ENCODE measurements around the gene SLC35A5.

- PRO-cap, result no peak
Observed at GRCh38 chr3:106839852-106840302, 537.4 kb upstream of the CCDC54 start.

- PRO-cap, result no peak
Observed at GRCh38 chr3:107198339-107199022, 178.8 kb upstream of the CCDC54 start.

GRCh38 chr3:107432193-107432530 lies 54.9 kb downstream of the CCDC54 start:
- PRO-cap, result bidirectional peak, plus-strand start at chr3:107432329, minus-strand start at chr3:107432334

DNA sequence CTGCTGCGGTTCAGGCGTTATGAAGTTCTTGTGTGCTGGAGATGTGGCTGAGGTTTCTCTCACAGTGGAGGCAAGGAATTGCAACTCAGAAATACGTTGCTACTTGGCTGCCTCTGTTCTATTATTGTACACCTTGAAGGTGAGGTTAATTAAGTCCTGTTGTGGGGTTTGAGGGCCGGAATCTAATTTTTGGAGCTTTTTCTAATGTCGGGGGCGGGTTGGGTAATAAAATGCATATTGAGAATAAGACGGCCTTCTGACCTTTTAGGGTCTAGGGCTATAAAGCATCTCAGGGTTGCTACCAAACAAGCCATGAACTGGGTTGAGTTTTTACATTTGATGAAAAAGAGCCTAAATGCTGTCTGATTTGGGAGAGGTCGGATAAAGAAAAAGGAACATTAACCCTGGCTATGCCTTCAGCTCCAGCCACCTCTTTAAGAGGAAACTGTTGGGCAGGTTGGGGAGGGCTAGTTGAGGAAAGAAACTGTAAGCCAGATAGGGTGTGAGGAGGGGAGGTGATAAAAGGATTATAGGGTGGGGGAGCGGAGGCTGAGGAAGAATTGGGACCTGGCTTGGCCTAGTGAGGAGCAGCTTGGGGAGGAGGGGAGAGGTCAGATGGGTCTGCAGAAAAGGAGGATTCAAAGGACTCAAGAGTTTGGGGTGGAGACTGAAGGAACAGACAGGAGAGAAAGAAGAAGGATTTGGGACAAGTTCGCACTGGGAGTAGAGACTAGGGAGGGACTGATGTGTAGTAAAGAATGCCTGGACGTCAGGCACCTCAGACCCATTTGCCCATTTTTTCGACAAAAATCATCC lies 47.6 kb downstream of the BBX start:
- PRO-cap, result no peak

- PRO-cap, result no peak
Observed at GRCh38 chr3:107697403-107698501, 175.0 kb downstream of the BBX start.

DNA sequence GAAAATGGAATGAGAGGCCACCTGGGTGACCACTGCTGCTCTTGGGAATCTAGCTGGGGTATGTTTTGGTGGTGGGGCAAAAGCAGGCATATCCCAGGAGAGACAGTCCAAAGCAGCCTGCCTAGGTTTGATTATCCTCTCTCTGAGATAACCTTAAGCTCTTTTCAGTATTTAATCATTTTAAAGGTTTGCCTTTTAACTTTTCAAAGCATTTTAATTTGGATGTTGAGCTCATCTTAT lies 2.0 kb upstream of the CD47 start:
- PRO-cap, result no peak

DNA sequence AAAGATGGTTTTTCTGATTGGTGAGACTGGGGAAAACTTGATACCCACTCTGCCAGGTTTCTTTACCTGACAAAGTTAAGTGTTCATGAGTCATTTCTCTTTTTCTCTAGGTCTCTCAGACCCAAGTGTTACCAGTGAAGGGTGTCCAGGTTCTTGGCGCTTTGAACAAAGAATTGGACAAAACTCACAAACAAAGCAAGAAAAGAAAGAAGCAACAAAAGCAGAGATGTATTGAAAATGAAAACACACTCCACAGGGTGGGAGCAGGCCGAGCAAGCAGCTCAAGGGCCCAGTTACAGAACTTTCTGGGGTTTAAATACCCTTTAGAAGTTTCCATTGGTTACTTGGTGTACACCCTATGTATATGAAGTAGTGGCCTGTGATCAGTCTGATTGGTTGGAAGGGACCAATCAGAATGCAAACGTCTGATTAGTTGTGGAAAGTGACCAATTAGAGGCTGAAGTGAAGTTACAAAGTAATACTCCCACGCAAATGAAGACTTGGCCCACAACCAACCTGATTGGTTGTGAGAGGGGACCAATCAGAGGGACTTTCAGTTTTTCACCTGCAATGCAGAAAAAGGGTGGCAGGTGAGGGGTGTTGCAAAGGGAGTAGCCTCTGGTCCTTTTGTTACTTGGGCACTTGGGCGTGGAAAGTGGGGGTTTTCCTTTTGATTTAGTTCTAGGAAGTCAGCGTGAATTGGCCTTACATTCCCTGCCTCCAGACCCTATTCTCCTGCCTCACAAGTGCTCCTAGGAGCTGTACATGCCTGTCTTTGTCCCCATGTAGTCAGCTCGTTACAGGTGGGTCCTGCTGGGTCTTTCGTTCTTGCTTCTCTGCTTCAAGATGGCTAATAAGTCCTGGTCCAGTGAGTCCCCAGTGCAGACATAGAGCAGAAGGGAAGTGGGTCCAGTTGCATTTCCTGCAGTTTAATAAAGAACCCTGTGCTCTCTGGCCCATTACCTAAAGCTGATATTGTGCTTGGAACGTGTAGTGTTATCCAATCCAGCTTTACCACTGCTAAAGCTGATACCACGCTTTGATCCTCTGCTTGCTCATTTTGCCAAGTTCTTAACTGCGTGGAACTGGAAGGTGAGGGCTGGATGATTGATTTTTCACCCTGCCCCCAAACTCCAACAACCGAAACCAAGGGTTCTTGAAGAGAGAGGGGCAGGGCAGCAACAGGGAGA lies 45.8 kb upstream of the CD47 start:
- PRO-cap, result no peak

- PRO-cap, result no peak
Observed at GRCh38 chr3:109189029-109189352, 52.5 kb downstream of the C3orf85 start.

DNA sequence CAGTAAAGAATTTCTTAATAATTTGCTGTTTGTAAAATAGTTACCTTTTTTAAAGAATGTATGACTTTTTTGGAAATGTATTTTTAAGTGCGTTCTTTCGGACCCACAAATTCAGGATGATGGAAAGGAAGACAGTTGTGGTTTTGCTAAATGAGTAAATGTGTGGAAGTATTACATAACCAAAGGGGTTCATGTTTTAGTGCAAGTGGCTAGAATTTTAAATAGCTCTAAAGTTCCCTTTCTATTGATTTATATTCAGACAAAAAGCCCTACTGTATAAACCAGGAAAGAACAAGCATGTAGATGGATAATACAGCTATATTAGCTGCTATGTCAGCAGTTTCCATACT lies 760.2 kb upstream of the NECTIN3 start:
- PRO-cap, result unidirectional peak, plus-strand start at position 80 of the sequence

- PRO-cap, result no peak
Observed at GRCh38 chr3:111616497-111616898, 21.4 kb upstream of the ZBED2 start.

- PRO-cap, result no peak
Observed at GRCh38 chr3:111675684-111676185, 1.3 kb downstream of the PLCXD2 start.

DNA sequence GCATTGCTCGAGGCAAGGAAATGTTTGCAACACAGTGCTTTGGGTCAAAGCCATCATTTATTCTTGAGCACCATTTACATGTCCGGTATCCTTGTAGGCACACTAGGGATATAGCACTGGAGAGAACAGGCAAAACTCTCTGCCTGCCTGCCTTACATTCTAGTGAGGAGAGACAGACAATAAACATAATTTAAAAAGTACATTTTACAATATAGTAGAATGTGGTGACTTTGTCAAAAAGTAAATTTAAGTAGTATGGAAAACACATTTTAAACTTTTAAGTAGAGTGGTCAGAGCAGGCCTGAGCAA lies 2.4 kb upstream of the PHLDB2 start:
- PRO-cap, result no peak

DNA sequence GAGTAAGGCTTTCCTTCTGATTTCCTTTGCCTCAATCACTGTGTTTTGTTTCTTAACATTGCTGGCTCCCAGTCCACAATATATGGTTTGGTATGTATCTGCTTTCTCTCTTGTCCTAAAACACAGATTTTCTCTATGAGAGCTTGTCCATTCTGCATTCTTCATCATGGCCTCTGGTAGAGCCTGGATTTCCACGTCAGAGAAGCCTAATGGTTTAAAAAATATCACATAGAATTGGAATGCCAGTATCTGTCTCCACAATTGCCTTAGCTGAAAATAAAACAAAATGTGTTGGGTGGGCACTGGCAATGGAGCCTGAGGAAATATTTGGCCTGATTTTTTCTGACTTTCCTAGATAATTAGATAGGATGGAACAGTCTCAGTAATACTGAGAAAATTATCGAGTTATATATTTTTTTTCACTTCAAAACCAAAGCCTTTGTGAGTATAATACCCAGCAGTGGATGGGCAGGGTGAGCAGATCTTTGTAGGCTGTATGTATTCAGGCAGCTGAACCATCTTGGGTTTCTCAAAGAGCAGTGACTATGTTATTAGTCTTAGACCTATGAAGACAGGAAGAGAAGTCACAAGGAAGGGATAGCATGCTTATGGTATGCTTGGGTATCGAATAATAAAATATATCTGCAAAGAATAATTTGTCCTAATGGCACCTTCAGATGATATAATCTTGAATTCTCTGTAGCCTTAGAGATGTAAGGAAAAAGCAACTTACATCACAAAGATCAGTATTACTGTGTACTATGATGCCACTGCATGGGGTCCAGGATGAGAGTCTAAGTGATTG lies 2.0 kb downstream of the CD200 start:
- PRO-cap, result no peak

DNA sequence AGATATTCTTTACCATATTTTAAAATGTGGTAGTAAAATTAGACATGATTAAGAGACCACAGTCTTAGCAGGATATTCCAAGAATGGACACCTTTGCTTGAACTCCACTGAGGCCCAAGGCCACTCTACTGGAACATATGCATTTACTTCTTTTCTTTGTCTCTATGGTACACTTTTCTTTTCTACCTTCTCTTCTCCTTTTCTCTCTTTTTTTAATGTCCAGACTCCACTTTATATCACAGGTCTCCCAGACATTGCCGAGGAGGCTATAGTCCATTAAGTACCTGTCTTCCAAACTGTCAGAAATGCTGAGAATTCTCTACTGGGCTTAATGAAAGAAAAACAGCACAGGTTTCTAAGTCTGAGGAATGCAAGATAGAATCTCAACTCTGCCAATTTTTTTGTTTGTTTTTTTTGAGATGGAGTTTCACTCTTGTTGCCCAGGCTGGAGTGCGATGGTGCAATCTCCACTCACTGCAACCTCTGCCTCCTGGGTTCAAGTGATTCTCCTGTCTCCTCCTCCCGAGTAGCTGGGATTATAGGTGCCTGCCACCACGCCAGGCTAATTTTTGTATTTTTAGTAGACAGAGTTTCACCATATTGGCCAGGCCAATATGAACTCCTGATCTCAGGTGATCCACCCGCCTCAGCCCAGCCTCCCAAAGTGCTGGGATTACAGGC lies 45.3 kb downstream of the CD200 start:
- PRO-cap, result no peak

- PRO-cap, result no peak
Observed at GRCh38 chr3:112464168-112464649, 35.1 kb downstream of the BTLA start.

DNA sequence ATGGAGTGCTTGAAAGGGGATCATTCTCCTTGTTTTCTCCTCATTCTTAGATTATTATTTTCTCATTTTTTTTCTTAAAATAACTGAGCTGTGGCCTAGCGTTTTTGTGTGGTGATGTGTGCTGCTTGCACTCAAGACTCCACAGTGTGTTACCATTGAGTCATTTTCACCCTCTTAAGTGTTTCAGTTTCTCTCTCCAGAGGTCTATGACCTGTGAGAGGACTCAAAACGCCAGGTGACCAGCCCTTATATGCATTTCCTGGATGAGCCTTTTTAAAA lies 15.2 kb upstream of the BTLA start:
- PRO-cap, result no peak

DNA sequence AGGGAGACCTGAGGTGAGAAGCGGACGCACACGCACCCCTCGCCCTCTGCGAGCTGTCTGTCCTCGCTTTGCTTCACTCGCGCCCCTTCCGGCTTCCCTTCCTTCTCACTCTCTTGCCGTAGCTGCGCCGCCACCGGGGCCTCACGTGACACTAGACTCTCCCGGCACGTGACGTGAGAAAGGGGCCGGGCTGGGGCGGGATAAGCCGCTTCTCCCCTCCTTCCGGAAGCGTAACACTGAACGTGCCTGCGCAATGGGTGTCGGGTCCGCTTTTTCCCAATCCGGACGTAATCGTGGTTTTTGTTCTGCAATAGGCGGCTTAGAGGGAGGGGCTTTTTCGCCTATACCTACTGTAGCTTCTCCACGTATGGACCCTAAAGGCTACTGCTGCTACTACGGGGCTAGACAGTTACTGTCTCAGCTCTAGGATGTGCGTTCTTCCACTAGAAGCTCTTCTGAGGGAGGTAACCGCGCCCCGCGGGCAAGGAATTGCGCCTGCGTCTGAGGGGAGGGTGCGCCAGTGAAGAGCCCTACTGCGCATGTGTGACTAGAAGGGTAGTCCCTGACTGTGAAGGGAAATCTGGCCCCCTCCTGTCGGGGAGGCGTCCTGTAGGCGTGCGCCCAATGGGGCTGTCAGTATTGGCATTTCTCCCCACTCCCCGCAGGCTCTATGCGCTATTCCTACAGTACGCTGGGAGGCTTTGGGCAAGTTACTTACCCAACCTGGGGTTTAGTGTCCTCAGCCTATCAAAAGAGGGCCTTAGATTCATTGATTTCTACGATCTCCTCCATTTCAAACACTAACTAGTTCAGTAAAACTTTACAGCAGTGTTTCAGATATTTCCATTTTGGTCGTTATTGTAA lies at the start of gene SLC35A5:
TSS of gene SLC35A5 (plus strand) at position 236 of the 864 bp plus-strand sequence.
- PRO-cap, result bidirectional peak, plus-strand start at position 239 of the sequence, minus-strand start at position 99 of the sequence; bidirectional peak, plus-strand start at position 673 of the sequence, minus-strand start at position 457 of the sequence

DNA sequence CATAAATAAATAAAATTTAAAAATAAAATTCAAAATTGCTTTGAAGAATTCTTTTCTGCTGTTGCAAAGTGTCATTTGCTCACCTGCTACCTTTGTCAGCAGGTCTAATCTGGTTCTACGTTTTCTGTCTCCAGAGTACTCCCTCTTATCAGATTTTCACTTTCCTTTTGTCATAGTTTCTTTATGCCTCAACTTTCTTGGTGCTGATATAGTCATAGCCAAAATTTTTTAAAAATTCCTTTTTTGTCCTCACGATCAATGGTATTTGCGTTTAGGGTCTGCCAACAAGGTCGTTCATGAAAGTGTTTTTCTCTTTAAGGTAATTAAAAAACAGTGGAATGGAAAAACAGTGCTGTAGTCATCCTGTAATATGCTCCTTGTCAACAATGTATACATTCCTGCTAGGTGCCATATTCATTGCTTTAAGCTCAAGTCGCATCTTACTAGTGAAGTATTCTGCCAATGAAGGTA lies 1.3 kb downstream of the SLC35A5 start:
- PRO-cap, result no peak

- PRO-cap, result no peak
Observed at GRCh38 chr3:112580481-112580998, 18.7 kb downstream of the SLC35A5 start.

- PRO-cap, result no peak
Observed at GRCh38 chr3:112604461-112605110, 36.4 kb downstream of the CCDC80 start.